Mesenchymal stem cell of the bone marrow (primary cell): ENCODE measurements around a stretch of chr10.

GRCh38 chr10:73913943-73914328 is 3.0 kb downstream of the PLAU start:
- CAGE, long polyA plus RNA, result no peak

DNA sequence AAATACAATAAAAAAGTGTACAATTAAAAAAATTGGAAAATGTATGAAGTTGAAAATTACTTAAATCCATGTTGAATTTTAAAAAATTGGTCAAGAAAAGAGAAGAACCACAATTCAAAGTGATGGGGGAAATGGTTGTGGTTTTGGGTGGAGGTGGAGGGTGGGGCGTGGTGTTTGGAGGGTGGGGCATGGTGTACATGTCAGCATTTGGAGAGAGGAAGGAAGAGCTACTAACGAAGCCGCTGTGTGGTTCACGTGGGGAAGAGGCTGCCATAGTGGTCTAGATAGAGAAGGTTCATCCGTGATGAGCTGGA is 6.2 kb upstream of the VCL start:
- CAGE, long polyA plus RNA, result no peak

GRCh38 chr10:74177398-74177759 is 26.4 kb downstream of the ADK start:
- CAGE, long polyA plus RNA, result no peak

- CAGE, long polyA plus RNA, result no peak
Observed at GRCh38 chr10:74250641-74251277, 99.7 kb downstream of the ADK start.

DNA sequence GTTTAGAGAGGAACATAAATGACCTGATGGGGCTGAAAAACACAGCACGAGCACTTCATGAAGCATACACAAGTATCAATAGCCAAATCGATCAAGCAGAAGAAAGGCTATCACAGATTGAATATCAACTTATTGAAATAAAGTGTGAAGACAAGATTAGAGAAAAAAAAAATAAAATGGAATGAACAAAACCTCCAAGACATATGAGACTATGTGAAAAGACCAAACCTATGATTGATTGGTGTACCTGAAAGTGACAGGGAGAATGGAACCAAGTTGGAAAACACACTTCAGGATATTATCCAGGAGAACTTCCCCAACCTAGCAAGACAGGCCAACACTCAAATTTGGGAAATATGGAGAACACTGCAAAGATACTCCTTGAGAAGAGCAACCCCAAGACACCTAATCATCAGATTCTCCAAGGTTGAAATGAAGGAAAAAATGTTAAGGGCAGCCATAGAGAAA is 197.7 kb downstream of the ADK start:
- CAGE, long polyA plus RNA, result no peak

GRCh38 chr10:74418071-74418594 is 267.1 kb downstream of the ADK start:
- CAGE, long polyA plus RNA, result no peak

DNA sequence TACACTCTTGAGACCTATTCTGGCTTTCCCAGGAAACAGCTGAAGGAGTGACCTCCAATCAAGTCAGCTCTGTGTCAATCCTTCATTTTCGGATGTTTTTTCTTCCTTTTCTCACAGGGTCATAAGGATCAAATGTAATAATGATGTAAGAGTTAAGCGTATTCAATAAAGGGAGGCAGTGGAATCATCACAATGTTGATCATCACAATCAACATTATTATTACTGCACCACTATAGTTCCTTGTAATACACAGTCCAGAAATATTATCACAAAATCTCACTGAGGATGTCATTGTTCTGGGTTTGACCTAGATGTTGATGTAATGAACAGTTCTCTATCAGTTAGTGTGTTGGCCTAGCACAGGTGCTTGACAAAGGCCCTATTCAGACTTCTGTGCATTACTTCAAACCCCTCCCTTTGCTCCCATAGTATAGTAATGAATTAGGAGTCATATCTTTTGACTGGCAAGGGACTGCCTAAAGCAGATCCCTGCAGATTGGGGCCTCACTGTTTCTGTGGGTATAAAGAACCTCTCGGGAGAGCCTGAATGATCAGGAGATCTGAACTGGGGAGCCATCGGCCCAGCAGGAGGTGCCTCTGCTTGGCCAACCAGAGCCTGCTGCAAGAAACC is 100.5 kb downstream of the KAT6B start:
- CAGE, long polyA plus RNA, result no peak

DNA sequence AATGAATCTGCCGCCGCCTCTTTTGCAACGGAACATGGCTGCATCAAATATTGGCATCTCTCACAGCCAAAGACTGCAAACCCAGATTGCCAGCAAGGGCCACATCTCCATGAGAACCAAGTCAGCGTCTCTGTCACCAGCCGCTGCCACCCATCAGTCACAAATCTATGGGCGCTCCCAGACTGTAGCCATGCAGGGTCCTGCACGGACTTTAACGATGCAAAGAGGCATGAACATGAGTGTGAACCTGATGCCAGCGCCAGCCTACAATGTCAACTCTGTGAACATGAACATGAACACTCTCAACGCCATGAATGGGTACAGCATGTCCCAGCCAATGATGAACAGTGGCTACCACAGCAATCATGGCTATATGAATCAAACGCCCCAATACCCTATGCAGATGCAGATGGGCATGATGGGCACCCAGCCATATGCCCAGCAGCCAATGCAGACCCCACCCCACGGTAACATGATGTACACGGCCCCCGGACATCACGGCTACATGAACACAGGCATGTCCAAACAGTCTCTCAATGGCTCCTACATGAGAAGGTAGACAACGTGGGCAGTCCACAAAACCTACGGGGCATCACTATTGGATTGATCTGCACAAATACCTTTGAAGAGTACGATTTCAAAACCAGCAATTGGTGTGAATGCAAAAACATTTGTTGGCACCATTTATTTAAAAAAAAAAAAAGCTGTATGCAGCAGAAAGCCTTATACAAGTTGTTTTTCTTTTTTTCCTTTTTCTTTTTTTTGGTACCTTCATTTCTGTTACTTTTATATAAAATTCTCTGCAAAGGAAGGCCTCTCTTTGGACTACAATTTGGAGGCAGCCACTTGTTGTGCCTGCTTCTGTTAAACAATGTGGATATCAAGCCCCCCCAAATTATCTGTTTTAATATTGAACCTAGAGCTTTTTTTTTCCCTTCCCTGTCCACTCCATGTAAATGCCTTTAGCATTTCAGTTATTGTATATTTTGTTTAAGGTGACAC is 42.7 kb downstream of the DUSP29 start:
- CAGE, long polyA plus RNA, result no peak

- CAGE, long polyA plus RNA, result no peak
Observed at GRCh38 chr10:75202667-75203176, 7.9 kb upstream of the VDAC2 start.

- CAGE, long polyA plus RNA, result no peak
Observed at GRCh38 chr10:75226657-75227536, 8.9 kb downstream of the COMTD1 start.

GRCh38 chr10:75428405-75429029 is 2.9 kb upstream of the LRMDA start:
- CAGE, long polyA plus RNA, result no peak

GRCh38 chr10:75523671-75524092 is 92.3 kb downstream of the LRMDA start:
- CAGE, long polyA plus RNA, result no peak

GRCh38 chr10:75590019-75590523 is 158.6 kb downstream of the LRMDA start:
- CAGE, long polyA plus RNA, result no peak

DNA sequence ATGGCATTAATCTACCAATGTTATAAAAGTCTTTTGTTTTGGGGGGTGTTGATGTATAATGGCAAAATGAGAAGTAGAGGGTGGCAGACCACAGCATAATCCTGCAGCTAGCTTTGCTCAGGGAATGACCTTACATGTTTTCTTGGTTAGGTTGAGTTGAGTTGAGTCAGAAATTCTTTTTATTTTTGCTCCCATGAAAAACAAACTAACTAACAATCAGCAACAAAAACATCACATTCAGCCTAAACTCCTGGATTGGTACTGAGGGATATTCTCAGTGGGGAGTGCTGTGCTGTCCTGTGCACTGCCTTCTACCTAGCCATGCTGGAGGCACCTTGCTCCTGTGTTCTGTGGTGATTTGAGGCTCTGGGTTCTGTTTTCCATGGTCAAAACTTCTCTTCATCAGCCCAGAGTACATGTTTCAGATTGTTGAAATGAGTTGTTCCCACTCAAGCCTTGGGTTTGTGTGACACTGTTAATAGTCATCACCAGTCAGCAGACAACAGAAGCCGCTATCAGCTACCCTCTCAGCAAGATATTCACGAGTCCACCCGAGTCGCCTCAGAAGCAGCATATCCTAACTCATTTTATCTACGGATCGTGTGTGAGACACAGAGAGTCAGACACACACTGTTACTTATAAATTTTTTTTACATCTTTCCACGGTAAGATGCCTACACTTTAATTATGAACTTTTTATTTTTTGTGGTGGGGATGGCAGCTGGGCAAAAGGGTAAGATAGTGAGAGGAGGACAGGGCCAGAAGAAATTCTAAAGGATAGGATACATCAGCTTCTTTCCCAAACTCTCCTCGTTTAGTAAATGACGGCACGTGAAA is 304.0 kb downstream of the LRMDA start:
- CAGE, long polyA plus RNA, result no peak

DNA sequence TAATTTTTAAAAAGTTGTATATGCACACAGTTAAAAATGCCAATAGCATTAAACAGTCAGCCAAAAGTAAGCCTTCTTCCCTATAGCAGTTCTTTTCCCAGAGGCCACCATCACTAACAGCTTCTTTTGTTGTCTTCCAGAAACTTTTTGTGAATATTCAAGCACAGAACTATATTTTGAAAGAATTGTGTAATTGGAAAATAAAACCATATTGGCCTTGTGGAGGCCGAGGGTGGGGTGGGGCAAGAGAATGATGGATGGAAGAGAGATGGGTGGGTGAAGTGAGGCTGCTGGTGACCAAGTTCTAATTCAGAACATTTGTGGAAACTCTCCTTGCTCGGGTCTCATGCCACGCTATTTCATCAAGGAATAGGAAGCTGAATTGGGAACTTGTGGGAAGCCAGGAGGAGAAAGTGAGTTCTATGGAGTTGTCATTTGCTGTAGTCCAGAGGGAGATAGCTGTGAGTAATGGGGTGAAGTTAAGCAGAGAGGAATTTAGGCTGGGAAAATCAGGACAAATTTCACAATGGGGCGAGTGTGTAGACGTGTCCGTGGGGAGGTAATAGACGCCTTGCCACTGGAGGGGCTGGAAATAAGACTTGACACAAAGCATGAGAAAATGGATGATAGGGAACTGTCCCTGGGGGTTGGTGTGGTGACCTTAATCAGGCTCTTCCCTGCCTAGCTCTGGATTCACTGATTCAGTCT is 339.2 kb downstream of the LRMDA start:
- CAGE, long polyA plus RNA, result no peak

- CAGE, long polyA plus RNA, result no peak
Observed at GRCh38 chr10:75779328-75780088, 348.1 kb downstream of the LRMDA start.

GRCh38 chr10:76111689-76112929 is 680.7 kb downstream of the LRMDA start:
- CAGE, long polyA plus RNA, result no peak

GRCh38 chr10:76780100-76780357 is 857.6 kb downstream of the KCNMA1 start:
- CAGE, long polyA plus RNA, result no peak

DNA sequence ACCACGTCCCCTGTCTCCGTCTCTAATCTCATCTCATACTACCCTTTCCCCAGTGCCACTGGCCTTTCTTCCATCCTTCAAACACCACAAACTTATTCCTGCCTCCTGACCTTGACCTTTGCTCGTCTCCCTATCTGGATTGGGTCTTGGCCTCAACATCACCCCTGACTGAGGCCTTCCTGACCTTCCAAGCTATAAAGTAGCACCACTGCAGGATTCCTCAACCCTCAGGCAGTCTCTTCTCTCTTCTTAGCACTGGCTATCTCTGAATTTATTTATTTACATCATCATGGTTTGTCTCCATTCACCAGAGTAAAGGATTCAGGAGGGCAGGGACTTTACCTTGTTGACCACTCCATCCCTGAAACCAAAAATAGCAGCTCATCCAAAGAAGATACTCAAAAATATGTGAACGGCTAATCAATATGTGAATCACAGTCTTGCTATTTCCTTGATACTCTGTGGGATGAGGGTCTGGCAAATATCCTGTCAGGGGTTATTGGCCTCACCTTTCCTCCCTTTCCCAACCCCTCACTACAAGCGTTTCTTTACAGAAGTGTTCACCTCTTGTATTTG is 627.9 kb downstream of the KCNMA1 start:
- CAGE, long polyA plus RNA, result no peak

DNA sequence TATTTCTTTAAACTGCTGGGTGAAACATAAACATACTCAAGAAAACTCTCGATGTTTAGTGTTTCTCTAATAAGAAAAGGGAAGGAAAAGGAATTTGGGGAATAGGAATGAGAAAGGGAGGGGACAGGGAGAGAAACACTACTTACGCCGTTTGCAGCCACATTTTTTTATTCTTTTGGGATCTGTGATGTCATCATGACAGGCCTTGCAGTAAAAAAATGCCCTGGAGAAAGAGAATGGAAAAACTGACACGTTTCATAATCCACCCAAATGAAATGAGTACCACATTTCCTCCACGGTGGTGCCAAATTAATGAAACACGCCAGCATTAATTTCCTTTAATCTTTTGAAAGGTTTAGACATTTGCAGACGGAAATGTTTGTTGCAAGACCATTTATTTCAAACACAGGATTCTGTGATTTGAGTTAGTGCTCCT is 625.8 kb downstream of the KCNMA1 start:
- CAGE, long polyA plus RNA, result no peak